AG08470 (cell line): ENCODE measurements around a stretch of chr6.

DNA sequence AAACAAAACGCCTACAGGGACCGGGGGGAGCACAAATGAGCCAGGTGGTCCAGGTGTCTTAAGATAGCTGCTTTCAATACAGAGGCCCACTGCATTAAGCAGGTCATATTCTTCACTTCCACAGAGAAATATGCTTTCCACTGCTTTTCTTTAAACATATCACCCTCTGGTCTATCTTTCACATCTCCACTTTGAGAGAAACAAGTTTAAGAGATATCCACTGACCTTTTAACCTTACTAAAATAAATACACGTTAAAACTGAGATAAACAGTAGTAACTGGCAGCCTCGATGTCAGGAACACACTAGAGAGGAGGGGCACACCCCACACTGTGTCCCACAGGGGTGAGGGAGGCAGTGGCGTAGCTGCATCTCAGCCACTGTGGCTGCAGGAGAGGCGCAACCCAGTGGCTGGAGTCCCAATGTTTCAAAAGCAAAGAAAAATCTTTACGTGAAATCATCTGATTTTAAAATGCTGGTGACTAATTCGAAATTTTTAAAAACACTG lies 54.9 kb downstream of the TRAM2 start:
- RRBS: no CpG with 5 or more reads among the region's 8 CpGs

- RRBS: no CpG with 5 or more reads among the region's 17 CpGs
Observed at GRCh38 chr6:52551901-52552774, 24.7 kb downstream of the TRAM2 start.

GRCh38 chr6:52663945-52664316 lies 7.0 kb upstream of the TMEM14A start:
- RRBS: no CpG with 5 or more reads among the region's 18 CpGs

DNA sequence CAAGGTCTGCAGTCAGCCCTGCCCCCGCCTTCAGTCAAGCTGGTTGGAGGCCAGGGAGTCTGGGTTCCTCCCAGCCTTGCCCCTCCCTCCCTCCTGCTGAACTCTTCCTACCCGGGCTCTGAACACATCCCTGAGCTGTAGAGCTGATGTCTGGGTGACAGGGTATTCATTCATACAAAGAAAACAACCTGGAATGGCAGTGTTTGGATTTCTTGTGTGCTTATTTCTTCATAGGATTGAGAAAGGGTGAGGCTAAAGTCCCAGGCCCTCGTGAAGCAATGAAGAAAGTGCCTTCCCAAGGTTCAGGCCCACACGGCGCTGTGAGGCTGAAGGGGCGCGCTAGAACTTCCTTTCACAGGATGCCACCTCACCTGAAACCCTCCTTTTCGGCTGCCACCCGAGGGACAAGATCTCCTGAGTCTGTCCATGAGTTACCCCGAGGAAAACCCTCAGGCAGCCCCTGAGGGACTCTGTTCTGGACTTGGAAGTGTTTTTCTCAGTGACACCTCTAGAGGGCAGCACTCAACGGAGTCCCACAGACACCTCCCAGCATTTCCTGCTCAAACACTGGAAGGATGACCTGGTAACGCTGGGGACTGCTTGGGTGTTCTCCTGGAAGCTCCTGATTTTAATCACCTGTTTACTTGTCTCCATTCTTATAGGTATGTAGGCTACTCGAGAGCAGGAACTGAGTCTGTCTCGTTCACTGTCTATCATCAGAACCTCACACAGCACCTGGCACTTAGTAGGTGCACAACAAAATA lies 11.7 kb upstream of the GSTA1 start:
- RRBS: no CpG with 5 or more reads among the region's 14 CpGs

DNA sequence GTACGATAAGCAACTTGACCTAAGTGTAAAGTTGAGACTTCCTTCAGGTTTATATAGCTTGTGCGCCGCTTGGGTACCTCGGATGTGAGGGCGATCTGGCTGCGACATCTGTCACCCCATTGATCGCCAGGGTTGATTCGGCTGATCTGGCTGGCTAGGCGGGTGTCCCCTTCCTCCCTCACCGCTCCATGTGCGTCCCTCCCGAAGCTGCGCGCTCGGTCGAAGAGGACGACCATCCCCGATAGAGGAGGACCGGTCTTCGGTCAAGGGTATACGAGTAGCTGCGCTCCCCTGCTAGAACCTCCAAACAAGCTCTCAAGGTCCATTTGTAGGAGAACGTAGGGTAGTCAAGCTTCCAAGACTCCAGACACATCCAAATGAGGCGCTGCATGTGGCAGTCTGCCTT lies 459 bp upstream of the GSTA4 start:
- RRBS: no CpG with 5 or more reads among the region's 24 CpGs

DNA sequence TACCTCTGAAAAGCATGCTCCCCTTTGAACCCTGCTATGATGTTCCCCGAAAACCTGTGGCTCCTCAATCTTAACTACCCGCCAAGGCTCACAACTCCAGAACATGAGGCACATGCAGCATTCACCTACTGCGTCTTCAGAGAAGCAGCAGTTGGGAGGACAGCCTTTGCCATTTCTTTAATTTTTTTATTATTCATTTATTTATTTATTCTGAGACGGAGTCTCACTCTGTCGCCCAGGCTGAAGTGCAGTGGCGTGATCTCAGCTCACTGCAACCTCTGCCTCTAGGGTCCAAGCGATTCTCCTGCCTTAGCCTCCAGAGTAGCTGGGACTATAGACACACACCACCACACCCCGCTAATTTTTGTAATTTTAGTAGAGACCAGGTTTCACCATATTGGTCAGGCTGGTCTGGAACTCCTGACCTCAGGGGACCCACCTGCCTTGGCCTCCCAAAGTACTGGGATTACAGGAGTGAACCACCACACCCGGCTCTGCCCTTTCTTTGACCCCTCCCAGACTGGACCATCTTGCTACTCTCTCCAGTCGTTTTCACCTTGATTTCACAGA lies 55.5 kb downstream of the ELOVL5 start:
- RRBS: no CpG with 5 or more reads among the region's 10 CpGs

DNA sequence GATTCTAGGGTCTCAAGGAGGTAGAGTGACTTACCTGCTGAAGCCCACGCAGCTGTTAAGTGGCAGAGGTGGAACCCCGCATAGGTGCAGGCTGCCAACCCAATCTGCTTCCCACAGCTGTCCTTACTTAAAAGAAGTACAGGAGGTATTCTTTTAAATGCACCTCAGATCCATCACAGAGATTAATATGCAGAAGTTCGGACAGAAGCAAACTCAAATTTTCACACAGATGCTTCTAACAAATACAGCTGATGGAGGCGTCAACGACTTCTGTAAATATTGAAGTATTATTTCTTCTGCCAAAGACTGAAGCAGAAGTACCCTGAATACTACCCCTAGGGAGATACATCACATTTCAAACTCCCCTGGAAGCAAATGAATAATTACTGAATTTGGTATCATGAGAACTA lies 6.8 kb downstream of the ELOVL5 start:
- RRBS: no CpG with 5 or more reads among the region's 5 CpGs

GRCh38 chr6:53347130-53347736 lies 1.5 kb downstream of the ELOVL5 start:
- RRBS: no CpG with 5 or more reads among the region's 15 CpGs

- RRBS: no CpG with 5 or more reads among the region's 7 CpGs
Observed at GRCh38 chr6:53532099-53532827, 12.6 kb downstream of the GCLC start.

DNA sequence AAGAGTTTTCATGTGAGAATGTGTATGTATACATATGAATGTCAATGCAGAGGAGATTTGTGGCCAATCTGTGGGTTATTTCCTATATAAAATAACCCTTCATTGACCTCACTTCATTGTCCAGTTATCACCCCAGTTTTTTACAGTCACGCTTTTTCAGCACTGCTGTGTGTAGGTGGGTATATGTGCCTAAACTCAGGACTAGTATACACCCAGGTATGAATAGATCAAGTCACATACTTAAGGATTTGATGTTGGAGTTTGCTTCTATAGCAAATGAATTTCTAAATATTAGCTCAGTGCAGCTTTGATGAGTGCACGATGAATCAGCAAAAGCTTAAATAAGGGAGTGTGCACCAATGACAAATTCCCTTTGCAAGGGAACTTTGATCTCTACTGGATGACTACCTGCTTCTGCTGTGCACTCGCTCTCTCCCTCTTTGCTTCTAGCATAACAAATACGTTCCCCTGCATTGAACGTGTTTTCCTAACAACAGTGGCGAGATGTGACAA lies 50.0 kb downstream of the KLHL31 start:
- RRBS: no CpG with 5 or more reads among the region's 6 CpGs

DNA sequence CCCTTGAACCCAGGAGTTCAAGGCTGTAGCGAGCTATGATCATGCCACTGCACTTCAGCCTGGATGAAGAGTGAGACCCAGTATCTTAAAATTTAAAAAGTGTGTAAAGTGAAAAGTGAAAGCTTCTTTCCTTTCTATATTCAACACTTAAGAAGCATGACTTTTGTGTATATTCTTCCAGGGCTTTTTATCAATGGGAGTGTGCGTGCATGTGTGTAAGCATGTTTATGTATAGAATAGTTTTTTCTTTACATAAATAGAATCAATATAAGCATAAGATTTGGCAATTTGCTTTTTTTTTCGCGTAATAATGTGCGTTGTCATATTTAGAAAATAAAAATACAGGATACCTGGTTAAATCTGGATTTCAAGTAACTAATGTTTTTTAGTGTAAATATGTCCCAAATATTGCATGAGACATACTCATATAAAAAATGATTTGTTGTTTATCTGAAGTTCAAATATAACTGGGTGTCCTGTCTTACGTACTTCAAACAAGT lies 38.9 kb upstream of the KLHL31 start:
- RRBS: no CpG with 5 or more reads among the region's 6 CpGs

- RRBS: no CpG with 5 or more reads among the region's 9 CpGs
Observed at GRCh38 chr6:53734409-53735035, 60.3 kb upstream of the LRRC1 start.

DNA sequence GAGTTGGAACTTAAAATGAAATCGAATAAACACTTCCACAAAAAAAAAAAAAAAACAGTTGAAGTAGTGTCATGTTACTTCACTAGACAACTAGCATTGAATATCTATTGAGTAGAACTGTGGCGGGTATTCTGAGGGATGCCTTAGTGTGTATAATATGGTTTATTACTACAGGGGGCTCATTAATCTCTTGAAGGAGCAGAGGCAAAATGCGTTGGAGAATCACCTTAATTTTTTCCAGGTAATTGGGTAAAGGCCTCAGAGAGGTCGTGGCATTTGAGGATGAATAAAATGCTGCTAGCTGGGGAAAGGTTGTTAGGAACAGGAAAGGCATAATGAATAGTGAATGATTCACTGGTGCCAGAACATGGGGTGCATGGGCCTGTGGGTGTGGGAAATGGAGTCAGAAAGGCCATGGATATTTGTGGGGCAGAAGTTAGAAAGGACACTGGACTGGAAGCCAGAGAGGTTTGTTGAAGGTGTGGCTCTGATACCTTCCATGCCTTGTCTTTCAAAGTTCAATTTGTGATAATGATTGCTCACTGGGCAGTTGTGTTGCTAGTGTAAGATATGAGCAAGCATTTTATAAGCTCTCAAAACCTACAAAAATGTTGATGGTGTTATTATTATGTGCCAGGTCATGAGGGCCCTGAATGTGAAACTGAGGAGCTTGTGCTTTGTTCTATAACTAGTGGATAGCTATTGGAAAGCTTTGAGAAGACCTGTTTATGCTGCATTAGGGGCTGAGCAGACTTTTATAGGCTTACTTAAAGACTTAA lies 32.7 kb downstream of the LRRC1 start:
- RRBS: no CpG with 5 or more reads among the region's 4 CpGs

DNA sequence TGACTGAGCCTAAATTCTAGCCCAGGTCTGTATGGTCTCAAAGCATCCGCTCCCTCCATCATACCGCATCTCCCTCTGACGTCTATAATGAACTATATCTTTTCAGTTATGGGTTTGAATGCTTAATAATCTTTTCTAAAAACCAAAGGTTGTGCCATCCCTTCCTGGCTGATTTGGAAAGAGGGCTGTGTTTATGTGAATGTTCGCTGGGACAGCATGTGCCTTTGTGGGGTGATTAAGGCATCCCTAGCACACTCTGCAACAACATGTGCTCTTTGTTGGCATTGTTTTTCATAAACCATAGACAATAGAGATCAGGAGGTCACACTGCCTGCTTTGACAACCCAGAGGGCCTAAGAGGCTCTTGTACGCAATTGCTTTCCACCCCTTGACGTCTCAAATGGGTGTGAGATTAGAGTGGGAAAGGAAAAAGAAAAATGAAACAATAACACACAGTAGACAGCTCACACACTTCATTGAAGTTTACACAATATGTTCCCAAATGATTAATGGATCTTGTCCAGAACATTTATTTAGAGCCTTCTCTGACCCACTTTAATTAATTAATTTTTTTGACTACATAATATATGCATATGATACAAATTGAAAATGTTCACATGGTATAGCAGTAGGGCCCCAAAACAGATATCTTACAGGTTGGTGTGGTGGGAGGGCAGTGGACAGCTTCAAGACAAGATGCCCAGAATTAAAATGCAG lies 116.1 kb downstream of the LRRC1 start:
- RRBS: no CpG with 5 or more reads among the region's 6 CpGs

GRCh38 chr6:54718413-54719227 lies 128.0 kb upstream of the FAM83B start:
- RRBS: no CpG with 5 or more reads among the region's 7 CpGs

- RRBS: no CpG with 5 or more reads among the region's 2 CpGs
Observed at GRCh38 chr6:56372514-56373043, 125.2 kb upstream of the COL21A1 start.

GRCh38 chr6:56497661-56498140 lies 250.3 kb upstream of the COL21A1 start:
- RRBS: no CpG with 5 or more reads among the region's 3 CpGs

DNA sequence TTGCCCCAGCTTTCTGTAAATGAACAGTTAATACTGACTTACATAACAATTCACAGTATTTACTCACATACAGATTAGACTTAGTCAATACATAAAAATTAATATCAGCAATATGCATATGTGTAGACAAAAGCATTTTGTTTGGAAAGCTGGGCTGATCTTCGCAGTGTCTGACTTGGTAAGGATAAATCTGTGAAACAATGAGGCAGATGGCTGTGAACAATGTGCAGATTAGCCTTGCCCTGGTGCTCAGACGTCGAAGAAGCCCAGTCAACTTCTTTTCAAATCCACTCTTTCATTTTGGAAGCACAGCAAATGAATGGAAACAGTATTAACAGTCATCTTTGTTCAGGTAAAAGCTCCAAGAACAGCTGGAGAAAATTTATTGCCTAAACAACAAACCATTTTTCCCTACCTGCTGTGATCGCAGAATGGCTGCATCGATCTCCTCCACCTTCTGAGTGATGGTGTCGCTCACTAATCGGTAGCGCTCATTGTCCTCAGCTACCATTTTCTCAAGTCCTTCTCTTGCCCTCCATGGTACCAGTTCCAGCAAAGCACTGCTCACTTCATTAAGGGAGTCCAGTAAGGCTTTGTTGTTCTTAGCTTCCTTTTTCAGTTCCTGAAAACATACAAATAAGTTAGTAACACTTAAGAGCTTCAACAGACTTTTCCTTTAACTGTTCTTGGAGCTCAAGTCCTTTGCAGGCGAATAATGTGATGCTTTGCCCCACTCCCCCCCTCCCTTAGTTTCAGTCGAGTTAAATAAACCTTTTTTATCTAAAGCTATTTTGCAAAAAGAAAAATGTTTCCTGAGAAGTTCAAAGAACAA lies 278.8 kb upstream of the COL21A1 start:
- RRBS: no CpG with 5 or more reads among the region's 10 CpGs

DNA sequence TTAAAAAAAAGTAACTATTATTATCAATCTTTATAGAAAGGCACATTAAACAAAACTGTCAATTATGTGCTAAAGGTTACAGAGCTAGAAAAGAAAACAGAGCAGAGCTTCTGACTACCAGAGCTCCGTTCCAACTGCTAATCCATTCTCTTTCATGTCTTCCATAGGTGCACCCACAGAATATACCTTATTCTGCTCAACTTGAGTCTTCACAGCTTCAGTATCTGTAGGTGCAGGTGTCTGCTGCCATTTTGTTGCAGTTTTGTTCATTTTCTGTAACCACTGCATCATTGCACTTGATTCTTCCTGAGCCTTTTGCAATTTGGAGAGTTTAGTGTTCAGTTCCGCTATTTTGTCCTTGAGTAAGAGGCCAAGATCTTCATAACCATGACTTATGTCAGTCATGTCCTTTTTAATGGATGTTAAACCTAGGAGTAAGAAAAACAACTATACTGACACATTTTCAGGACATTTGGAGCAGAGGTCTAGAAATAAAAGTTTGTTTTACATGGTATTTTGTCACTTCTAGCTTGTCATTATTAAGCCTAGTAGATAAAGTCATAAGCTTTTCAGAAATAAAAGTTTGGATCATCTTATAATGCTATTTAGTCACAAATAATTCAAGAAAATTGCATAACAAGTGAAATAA lies 313.9 kb upstream of the COL21A1 start:
- RRBS: no CpG with 5 or more reads among the region's 2 CpGs